Spinal cord (tissue), 3 donors: ENCODE measurements around the genes ZNF670 and OR2T5.

DNA sequence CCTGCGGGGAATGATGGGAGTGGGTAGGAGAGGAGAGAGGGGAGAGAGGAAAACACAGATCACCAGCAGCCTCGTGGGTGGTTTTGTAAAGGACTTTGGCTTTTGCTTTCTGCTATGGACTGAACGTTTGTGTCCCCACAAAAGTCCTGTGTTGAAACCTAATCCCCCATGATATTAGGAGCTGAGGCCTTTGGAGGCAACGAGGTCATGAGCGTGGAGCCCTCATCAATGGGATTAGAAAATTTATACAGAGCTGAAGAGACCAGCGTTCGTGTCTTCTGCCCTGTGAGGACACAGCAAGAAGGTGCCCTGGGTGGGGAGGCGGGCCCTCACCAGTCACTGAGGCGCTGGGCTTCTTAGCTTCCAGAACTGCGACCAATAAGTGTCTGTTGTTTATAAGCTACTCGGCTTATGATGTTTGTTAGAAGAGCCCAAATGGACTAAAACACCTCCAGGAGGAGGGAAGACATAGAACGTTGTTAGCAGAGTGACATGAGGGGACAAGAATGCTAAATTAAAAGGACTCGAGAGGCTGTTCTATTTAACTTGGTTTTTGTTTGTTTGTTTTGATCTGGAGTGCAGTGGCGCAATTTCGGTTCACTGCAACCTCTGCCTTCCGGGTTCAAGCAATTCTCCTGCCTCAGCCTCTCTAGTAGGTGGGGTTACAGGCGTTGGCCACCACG is 4.8 kb upstream of the HNRNPU start:
- PRO-cap = no peak
- RAMPAGE, long total RNA = no peak

GRCh38 chr1:244918387-244919197 is 50.9 kb upstream of the EFCAB2 start:
- PRO-cap = no peak
- RAMPAGE, long total RNA = no peak

- PRO-cap = no peak
- RAMPAGE, long total RNA = no peak
Observed at GRCh38 chr1:244957456-244958121, 11.9 kb upstream of the EFCAB2 start.

DNA sequence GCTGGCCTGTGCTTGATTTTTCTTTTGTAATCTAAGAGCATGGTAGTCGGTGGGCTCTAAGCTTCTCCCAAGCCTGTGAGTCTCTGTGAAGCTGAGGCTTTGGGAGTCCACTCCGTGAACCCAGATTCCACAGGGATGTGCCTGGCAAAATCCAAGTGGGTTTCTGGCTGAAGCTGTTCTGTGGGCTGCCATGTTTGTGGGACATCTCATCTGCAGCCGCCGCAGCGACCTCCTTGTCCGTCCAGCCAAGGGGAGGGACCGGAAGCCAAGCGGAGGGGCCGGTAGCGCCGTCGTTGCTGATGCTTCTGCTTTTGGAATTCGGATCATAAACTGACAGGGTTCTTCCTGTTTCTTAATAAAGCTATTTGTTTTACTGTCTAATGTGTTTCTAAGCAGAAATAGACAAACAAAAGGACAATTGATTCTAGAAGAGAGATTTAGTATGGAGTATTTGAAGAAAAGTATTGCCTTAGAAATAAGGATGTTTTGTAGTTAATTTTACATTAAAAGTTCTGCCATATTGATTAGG is 13.3 kb downstream of the KIF26B start:
- PRO-cap = no peak
- RAMPAGE, long total RNA = no peak

DNA sequence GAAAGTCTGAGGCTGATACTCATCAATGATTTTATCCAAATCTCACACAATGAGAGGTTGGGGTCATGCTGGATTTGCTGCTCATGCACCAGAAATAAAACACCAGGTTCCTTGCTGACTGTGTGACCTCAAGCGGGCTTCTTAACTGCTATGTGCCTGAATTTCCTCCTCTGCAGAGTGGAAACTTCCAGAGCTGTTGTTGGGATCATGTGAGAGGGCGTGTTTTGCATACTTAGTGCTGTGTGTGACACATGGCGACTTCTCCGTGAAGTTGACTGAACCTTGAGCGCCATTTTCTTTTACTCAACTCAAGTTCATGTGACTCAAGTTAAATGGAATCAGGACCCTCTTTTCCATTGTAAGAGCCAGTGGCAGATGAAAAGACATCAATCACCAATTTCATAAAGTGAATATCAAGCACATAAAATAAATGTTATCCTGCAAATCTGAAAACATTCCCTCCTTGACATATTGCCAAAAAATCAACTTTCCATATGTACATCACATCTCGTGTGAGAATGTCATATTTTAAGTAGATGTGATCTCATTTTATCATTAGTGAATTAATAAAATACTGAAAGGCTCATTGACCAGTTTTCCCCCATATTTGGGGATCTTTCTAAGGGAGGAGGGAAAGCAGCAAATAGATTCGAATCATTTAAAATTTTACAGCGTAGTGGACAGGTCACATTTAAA is 224.1 kb downstream of the KIF26B start:
- PRO-cap = no peak
- RAMPAGE, long total RNA = no peak

DNA sequence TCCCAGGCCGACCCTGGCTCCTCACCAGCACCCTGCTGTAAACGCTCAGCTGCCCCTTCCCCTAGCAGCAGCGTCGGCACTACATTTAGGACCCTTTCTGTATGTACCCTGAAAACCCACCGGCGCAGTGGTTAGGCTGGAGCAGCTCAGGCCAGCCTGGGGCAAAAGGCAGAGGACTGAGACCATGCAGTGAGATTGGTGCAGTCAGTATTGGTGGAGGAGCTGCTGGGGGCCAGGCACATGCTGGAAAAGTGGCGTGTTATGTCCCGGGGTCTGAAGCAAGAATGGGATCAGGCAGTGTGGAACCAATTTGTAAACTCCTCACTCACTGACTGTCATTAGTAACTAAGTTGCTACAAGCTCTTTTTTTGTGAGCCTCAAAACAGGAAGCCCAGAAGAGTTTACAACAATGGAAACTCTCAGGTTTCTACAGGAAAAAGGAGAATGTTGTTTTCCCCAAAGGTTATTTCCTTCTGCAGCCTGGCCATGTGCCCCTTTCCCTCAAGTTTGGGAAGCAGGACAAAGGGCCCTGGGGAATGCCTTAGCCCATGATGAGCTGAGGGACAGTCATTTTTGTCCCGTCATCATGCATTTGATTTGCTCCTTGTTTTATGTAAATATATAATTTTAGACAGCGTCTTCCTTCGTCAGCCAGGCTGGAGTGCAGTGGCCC is 395.8 kb downstream of the KIF26B start:
- PRO-cap = no peak
- RAMPAGE, long total RNA = no peak

DNA sequence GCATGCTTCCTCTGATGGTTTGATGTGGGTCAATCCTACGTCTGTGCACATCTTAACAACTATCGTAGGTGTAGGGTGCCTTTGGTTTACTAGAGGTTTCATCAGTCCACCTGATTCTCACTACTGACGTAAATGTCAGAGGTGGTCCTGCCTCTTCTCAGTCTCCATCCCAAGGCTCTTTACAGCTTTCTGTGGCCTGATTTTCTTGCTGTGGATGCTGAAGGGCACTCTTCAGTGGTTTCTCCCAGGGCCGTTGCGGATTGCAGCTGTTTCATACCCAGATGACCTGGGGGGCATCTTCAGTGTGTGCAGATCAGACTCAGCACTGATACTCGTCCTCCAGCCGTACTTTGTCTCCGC is 406.9 kb downstream of the KIF26B start:
- PRO-cap = no peak
- RAMPAGE, long total RNA = no peak

- PRO-cap = no peak
- RAMPAGE, long total RNA = no peak
Observed at GRCh38 chr1:246214771-246215673, 292.1 kb downstream of the SMYD3 start.

GRCh38 chr1:246527381-246527685 is 20.3 kb upstream of the SMYD3 start:
- PRO-cap = no peak
- RAMPAGE, long total RNA = no peak

DNA sequence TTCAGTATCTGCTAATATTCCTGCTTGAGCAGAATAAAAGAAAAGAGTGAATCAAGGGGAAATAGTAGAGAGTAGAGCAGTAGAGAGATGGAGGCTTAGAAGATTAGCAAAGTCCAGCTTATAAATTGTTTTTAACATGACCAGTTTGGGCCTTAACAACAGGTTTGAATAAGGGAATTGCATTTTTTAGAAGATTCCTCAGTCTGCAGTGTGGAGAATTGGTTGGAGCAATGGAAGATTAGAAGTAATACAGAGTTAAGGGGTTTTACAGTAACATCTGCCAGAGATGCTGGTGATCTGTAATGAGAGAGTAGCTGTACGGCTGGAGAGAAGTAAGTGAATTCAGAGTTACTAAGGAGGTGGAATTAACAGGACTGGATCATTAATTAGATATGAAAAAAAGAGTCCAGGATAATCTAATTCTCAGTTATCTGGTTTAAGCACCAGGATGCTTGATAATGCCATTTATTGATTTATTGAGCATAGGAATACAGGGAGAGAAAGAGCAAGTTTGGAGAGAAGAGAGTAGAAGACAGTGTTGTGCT is 34.0 kb downstream of the CNST start:
- PRO-cap = no peak
- RAMPAGE, long total RNA = no peak

GRCh38 chr1:246689563-246690032 is 34.6 kb upstream of the SCCPDH start:
- PRO-cap = no peak
- RAMPAGE, long total RNA = no peak

- PRO-cap = no peak
- RAMPAGE, long total RNA = no peak
Observed at GRCh38 chr1:246786515-246787204, 62.5 kb downstream of the SCCPDH start.

GRCh38 chr1:246925790-246926553 is 5.8 kb downstream of the AHCTF1 start:
- PRO-cap = no peak
- RAMPAGE, long total RNA = no peak

- PRO-cap = no peak
- RAMPAGE, long total RNA = no peak
Observed at GRCh38 chr1:247078007-247079085, at the start of gene ZNF670. ZNF670 (minus strand) TSS chr1:247078811.

DNA sequence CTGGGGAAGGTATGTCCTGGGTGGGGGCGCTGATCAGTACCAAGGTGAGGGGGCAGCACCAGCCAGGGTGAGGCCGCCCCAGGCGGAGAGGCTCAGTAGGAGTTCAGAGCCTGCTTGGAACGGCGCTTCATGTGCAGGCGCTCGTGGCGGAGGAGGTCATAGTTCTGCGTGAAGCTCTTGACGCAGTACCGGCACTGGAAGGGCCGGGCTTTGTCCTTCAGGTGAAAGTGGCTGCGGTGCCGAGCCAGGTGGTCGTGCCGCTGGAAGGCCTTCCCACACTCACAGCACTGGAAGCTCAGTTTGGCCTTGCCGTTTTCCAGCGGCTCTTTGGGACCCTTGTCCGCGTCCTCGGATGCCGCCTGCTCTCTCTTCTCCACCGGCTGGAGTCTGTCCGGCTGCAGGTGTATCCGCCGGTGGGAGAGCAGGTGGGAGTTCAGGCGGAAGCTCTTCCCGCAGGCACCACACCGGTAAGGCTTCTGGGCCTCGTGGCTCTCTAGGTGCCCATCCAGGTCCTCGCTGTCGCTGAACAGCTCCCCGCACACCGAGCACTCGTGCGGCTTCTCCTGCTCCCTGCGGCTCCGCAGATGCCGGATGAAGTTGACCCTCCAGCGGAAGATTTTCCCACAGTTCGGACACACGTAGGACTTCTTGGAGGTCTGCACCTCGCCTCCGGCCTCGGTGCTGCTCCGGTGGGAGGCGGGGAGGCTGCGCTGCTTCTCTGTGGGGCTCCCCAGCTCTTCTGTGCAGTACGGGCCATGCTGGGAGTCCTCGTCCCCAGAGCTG is 31.0 kb downstream of the ZNF496 start:
- PRO-cap = no peak
- RAMPAGE, long total RNA = no peak

GRCh38 chr1:247331495-247331564 is 337 bp downstream of the ZNF496 start:
- PRO-cap = no peak
- RAMPAGE, long total RNA = no peak

- PRO-cap = no peak
- RAMPAGE, long total RNA = no peak
Observed at GRCh38 chr1:247360063-247360692, 28.5 kb upstream of the ZNF496 start.

DNA sequence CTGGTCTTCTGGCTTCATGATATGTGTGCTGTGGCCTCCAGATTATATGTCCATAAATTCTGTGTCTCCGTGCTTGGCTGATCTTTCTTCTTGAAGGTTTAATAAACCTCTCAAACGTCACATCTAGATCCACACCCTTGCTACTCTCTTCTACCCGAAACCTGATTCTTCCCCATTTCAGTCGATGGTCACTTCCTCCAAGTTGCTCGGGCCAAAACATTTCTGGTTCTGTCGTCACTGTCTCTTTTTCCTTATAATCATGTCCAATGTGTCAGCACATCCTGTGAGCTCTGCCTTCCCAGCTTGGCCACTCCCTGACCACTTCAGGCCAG is 12.1 kb downstream of the OR2B11 start:
- PRO-cap = no peak
- RAMPAGE, long total RNA = no peak

GRCh38 chr1:248488212-248488673 is at the start of gene OR2T5:
OR2T5 (plus strand) TSS chr1:248488589.
- PRO-cap = no peak
- RAMPAGE, long total RNA = no peak